LNCaP clone FGC (cell line): ENCODE measurements around the gene SNTG2.

GRCh38 chr2:35828-36409 is 10.4 kb downstream of the FAM110C start:
- RRBS, 2 experiments = no CpG with 5 or more reads among the region's 5 CpGs

GRCh38 chr2:175492-176331 is 88.1 kb downstream of the SH3YL1 start:
- RRBS, 2 experiments = no CpG with 5 or more reads among the region's 16 CpGs

- RRBS, 2 experiments = no CpG with 5 or more reads among the region's 4 CpGs
Observed at GRCh38 chr2:258630-259403, 5.0 kb downstream of the SH3YL1 start.

DNA sequence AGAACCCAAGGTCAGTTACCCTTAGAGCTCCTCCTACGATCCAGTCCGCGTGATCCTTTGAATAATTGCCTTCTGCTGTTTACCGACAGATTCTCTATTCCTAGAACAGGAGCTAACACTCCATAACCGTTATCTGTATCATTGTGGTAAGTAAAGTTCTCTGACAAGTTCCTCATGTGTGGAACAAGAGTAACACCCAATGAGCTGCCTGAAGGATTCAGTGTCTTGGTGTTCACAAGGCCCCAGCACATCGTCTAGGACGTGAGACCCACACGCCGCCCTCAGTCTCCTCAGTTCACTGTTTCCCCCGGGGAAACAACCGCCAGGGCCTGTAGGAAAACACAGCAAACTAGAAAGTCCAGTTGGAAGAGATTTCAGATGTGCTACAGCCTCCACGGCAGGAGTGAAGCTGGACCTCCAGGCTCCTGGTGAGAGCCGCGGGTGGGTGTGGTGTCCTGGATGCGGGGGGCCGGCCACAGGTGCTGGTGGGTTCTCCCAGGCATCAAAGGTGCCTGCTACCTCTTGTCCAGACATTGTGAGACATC is 131.5 kb downstream of the TMEM18 start:
- RRBS, 2 experiments = no CpG with 5 or more reads among the region's 16 CpGs

GRCh38 chr2:636427-637185 is 40.6 kb downstream of the TMEM18 start:
- RRBS, 2 experiments = 88 to 90% methylated on average over 35 to 39 of the region's 79 CpGs

GRCh38 chr2:674571-675609 is 2.3 kb downstream of the TMEM18 start:
- RRBS, 2 experiments = no CpG with 5 or more reads among the region's 17 CpGs

- RRBS, 2 experiments = 1% methylated on average over 42 to 47 of the region's 141 CpGs
Observed at GRCh38 chr2:949742-951159, at the start of gene SNTG2. Gene SNTG2 (plus strand): TSS chr2:950849.

DNA sequence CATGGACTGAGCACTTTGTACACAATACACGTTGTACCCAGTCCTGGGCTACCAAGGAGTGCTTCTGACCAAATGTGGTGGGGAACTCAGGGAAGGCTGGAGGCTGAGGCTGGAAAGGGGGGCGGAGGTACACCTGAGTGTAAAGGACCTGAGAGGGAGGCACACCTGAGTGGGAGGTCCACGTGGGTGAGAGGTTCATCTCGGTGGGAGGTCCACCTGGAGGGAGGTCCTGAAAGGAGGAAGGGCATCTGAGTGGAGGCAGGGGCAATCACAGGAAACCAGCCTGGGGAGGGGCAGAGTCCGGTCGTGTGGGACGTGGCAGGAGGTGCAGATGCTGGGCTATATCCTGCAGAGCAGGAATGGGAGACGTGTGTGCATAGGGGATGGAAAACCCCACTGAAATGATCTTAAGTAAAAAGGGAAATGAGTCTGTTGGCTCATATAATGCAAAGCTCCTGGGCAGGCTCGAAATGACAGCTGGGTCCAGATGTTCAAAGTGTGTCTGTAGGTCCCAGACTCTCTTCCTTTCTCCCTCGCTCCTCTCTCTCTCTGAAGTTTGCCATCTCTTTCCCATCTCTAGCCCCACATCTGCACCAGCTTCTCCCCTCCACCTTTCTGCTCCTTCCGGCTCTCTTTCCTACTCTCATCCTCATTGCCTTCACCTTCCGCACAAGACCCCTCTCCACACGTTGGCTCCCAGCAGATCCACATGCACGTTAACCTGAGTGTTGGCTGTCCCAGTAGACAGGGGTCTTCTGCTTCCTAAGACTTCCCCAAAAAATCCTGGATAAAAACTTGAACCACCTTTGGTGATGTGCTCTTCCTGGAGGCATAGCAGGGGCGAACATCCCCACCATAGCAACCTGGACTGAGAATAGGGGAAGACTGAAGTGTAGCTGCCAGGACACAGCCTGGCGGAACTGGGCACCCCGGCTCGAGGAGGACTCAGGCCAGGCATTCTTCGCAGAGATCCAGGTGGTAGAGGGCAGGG is 137.6 kb downstream of the PXDN start:
- RRBS, 2 experiments = no CpG with 5 or more reads among the region's 19 CpGs

DNA sequence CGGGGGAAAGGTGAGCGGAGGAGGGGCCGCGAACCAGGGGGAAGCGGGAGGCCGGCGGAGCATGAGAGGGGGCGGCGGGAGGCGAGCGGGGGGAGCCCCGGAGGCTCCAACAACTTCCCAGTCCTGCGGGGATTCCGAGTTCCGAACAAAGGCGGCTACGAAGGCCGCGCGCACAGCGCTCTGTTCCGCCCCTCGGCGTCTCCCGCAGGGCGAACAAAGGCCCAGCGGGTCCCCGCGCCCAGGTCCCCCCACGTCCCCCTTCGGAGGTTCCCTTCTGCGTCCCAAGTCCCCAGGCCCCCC is 523 bp downstream of the PXDN start:
- RRBS, 2 experiments = 3% methylated on average over 7 to 10 of the region's 32 CpGs

GRCh38 chr2:2014121-2014858 is 270.0 kb upstream of the PXDN start:
- RRBS, 2 experiments = no CpG with 5 or more reads among the region's 10 CpGs

DNA sequence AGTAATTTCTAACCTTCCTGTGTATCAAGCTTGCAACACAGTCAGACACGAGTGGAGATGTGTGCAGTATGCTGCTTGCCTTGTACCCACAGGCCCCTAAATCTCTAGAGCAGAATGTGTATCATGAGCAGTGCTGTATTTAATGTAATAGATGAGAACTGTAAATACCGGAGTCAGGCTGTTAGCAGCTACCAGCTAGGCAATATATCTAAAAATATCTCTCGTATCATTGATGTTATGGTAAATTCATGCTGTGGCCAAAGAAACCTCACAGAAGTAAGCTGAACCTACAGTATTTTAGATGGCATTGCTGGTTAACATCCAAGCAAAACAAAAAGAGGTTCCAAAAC is 6.2 kb downstream of the MYT1L start:
- RRBS, 2 experiments = no CpG with 5 or more reads among the region's 3 CpGs

GRCh38 chr2:2332985-2333509 is 2.0 kb upstream of the MYT1L start:
- RRBS, 2 experiments = no CpG with 5 or more reads among the region's 14 CpGs

DNA sequence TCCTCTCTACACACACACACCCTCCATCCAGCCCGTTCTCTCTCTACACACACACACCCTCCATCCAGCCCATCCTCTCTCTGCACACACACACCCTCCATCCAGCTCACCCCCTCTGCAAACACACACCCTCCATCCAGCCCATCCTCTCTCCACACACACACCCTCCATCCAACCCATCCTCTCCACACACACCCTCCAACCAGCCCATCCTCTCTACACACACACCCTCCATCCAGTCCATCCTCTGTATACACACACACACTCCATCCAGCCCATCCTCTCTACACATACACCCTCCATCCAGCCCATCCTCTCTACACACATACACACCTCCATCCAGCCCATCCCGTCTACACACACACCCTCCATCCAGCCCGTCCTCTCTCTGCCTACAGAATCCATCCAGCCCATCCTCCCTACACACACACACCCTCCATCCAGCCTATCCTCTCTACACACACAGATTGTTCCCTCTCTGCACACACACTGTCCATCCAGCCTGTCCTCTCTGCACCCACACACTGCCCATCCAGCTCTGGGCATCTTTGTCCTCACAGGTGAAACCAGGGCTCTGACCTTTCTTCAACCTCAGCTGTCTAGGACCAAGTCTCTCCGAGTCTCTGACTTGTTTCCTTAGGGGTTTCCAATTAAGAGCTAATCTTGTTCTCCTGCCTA is 81.2 kb downstream of the EIPR1 start:
- RRBS, 2 experiments = no CpG with 5 or more reads among the region's 4 CpGs

DNA sequence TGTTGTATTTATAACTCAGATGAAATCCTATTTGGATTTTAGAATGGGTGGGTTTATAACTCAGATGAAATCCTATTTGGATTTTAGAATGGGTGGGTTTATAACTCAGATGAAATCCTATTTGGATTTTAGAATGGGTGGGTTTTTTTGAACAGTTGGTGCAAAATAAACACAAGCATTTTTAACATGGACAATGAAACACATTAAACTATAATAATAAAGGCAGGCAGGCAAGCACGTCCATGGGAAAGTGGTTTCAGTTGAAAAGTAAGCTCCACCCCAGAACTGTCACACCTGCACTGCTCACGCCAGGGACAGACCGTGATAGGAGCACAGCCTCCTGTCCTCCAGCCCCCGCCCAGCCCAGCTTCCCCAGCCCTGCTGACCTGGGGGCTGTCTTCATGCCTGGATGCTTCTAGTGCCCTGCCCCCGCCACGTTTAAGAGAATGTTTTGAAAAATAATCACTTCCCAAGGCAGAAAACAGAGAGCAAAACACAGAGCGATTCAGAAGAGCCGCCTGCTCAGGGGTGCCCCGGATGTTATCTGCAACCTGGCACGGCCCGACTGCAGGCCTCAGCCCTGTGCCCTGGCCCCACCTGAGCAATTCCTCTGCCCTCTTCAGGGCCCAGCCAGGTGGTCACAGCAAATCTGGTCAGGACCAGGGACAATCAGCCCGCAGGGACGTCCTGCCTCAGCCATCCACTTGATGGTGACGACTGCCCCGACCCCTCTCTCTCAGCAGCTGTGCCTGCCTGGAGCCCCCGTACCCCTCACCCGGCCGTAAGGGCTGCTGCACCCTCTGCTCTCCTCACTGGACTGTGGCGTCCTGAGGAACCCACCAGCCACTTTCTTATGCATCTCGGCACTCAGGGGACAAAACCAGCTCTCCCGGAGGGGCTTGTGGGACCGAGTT is 30.5 kb downstream of the ADI1 start:
- RRBS, 2 experiments = 73 to 86% methylated on average over 2 to 3 of the region's 22 CpGs

DNA sequence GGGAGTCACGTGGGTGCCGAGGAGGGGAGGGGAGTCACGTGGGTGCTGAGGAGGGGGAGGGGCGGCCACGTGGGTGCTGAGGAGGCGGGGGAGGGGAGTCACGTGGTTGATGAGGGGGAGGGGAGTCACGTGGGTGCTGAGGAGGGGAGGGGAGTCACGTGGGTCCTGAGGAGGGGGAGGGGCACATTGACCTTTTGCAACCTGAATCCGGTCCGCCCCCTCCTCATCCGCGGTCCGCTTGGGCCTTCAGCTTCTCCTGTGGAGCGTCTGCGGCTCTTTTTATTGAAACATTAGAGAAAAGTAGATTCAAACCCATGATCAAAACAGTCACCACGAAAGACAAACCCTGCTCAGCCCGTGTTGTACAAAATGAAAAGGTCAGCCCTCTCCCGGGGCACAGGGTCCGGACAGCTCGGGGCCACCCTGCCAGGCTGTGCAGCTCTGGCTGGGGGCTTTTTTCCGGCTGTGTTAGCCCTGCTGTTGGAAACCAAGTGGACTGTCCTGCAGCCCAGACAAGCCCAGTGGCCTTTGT is 10.6 kb downstream of the COLEC11 start:
- RRBS, 2 experiments = 96 to 97% methylated on average over 3 of the region's 22 CpGs

DNA sequence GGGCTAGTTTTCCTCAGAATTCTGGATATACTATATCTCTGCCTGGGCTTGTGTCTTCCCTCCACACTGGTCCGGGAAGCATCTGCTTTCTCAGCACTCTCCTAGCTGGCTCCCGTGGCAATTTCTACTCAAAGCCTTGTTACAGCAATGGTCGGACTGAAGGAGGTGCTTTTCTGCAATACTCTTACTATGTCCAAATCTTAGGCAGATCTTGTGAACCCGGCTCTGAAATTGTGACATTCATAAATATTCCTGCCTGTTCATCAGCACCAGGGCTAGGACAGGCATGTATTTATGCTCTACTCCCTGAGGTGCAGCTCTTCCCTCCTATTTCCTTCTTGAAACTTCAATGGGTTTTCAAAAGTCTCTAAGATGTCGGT is 868.9 kb downstream of the DCDC2C start:
- RRBS, 2 experiments = no CpG with 5 or more reads among the region's 5 CpGs

DNA sequence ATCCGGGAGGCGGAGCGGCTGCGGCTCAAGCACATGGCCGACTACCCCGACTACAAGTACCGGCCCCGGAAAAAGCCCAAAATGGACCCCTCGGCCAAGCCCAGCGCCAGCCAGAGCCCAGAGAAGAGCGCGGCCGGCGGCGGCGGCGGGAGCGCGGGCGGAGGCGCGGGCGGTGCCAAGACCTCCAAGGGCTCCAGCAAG is 732 bp downstream of the SOX11 start:
- RRBS, 2 experiments = 85 to 90% methylated on average over 8 to 10 of the region's 23 CpGs

GRCh38 chr2:5695574-5696412 is 3.6 kb downstream of the SOX11 start:
- RRBS, 2 experiments = no CpG with 5 or more reads among the region's 51 CpGs

DNA sequence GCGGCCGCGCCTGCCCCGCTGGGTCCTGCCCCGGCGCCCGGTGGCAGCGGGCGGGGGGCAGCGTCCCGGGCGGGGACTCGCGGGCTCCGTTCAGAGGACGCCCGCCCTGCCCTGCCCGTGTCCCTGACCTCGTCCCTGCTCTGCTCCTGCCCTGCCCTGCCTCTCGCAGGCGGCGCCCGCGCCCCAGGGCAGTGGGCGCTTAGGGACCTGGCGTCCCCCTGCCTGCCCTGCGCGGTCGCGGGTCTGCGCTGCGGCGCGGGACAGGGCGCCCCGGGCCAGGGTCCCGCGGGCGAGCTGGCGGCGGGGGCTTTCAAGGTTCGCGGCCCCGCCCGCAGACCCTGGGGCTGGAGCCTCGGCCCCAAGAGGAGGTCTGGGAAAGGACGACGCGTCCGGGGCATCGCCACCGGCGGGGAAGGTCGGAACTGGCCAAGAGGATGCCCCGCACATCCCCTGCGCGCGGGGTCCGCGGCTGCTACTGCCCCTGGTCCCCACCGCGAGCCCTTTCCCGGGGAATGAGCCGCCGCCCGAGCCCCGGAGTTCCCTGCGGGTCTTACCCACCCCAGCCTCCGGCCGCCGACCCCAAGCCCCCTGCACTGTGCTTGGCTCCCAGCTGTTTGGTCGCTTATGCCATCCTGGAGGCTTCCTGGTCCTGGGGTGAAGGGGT is 647 bp downstream of the RNF144A start:
- RRBS, 2 experiments = 7 to 19% methylated on average over 11 to 21 of the region's 72 CpGs

DNA sequence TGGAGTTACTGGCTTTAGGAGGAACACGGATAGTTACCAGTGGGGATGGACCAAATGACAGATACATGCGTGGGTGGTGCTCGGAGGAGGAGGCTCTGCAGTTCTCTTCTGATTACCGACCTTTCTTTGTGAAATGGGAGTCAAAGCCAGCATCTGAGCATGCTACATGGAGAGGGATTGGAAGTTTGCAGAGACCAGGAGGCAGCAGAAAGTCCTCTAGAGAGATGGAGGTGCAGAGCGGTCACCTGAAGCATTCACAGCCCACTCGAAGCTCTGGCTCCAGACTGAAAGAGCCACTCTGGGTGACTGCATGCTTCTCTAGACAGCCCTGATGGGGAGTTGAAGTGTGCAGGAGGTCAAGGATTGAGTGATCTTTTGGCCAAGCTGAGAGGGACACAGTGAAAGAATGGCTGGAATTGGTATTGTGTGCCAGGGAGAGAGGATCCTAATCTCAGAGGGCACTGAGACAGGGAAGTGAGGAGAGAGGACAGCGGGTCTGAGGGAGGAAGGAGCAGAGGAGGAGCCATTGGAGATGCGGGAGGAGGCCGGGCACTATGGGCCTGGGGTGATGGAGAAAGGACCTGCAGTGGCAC is 26.5 kb downstream of the RNF144A start:
- RRBS, 2 experiments = 99% methylated on average over 1 of the region's 9 CpGs